Mesothelial cell of epicardium (in vitro differentiated cells): ENCODE measurements around a stretch of chr12.

DNA sequence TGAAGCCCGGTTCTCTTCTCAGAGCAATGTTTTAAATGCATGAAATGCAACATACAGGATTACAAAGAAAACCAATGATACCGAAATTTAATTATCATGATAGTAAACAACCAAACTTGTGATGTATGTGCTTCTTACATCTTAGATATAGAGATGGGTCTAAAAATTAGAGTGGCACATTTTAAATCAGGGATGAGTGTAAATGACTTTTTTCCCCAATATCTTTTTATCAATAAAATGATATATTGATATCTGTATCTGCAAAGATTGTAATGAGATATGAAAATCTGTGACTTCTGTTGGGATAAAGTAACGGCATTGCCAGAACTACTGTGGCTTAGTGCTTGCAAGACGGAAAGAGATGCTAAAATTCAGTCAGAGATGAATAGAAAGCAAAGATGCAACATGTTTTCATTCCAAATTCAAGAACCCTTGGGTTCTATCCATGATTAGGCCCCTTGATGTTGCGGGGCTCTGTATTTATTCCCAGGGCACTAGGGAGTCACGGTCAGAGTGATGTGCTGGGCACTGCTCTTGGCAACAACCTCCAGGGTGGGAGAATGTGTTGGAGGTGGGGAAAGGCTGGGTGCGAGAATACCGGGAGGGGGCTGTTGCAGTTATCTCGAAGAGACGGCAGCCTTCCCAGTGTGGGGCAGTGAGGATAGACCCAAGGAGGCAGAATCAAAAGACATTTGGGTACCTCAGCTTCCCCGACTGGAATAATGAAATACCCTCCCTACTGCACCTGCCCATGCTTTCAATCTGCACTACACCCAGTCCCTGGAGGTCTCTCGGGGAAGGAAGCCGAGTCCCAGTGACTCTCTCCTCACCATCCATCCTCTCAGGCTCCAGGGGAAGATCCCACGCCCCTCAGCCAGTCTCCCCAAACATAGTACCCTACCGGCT, 605 bp downstream of the C12orf43 start:
- PRO-cap = no peak

DNA sequence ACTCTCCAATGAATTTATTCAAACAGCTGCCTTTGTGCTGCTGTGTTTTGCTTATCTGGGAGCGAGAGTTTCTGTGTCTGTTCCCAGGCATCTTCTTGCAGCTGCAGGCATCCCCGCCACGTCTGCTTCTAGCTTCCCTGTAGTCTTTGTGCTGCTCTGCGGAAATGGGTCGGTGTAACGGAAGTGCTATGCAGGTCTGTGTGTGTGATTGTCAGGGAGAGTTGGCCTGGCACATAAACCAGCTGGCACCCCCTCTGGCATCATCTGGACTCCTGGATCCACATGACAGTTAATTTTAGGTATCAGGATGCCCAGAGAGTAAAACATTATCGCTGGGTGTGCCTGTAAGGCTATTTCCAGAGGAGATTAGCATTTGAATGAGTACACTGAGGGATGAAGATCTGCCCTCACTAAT, 9.4 kb upstream of the OASL start:
- PRO-cap = no peak

DNA sequence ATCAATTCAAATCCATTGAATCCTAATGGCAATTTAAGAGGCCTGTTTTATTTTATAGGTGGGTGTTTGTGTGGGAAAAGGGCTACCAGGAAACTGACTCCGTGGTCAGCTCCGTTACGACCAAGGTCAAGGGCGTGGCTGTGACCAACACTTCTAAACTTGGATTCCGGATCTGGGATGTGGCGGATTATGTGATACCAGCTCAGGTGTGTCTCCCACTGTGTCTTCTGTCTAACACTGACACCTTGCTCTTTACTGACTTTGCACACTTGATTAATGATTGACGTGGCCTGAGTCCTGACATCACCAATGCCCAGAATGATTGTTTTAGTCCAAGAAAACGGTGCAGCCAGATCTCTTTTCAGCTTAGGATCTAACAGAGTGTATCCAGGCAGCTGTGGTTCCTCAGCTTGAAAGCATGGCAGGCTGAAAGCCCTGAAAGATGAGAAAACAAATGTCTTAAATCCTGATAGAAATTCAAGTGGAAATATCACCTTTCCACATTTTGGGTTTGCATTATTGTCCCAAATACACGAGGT, 7.2 kb downstream of the P2RX4 start:
- PRO-cap = no peak

- PRO-cap = no peak
These were observed 8.7 kb downstream of the P2RX4 start for GRCh38 chr12:121218557-121219034.

GRCh38 chr12:121288176-121289021, 8.1 kb downstream of the CAMKK2 start:
- PRO-cap = no peak

- PRO-cap = no peak
These were observed 17.9 kb downstream of the RNF34 start for GRCh38 chr12:121417588-121418488.

GRCh38 chr12:121423620-121424405, 23.9 kb downstream of the RNF34 start:
- PRO-cap = no peak

DNA sequence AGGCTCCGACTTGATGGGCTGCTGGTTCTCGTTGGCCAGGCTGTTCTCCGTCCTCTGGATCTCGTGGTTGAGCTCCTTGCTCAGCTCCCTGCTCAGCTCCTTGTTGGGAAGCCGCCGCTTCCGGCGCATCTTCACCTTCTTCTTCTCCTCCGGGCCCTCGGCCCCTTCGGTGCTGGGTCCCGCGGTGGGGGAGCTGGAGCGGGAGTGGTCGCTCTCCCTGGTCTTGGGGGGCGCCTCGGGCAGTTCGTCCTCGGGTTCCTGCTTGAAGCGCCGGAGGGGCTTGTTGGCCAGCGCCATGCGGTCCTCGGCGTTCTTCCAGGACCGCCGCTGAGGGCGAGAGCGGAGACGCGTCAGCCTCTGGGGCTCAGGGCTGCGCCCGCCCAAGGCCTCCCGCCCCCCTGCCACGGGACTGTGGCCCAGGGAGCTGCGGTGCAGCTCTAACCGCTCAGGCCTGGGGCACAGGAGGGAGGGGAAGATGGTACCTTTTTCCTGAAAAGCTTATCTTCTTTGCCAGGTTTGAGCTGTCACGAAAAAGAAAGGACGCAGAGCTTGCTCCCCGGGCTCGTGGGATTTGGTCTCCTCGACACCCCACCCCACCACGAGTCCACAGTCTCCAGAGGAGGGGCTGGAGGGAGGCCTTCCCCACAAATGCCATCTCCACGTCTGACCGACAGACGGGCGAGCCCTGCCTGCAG, 42.7 kb downstream of the RNF34 start:
- PRO-cap = no peak

GRCh38 chr12:121516383-121516831, 64.4 kb downstream of the KDM2B start:
- PRO-cap = no peak

DNA sequence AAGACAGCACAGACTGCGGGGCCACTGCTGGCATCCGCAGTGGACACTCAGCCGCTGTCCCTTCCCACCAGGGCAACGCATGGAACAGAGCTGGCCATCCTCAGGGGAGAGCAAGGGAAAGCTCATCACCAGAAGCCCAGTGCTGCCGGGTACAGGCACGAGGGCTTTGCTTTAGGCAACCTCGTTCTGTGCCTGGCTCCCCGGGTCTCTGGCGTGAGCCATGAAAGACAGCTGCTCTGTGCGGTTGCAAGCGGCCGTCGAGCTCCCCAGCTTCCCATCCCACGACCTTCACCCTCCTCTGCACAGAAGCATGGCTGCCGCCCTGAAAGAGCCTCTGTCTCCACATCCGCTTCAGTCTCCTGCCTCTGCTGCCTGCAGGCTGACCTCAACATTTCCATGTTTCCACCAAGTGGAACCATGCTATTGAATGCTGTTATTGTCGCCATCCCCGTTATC, 57.2 kb downstream of the KDM2B start:
- PRO-cap = no peak

- PRO-cap = no peak
These were observed 50.2 kb downstream of the KDM2B start for GRCh38 chr12:121530513-121531183.

DNA sequence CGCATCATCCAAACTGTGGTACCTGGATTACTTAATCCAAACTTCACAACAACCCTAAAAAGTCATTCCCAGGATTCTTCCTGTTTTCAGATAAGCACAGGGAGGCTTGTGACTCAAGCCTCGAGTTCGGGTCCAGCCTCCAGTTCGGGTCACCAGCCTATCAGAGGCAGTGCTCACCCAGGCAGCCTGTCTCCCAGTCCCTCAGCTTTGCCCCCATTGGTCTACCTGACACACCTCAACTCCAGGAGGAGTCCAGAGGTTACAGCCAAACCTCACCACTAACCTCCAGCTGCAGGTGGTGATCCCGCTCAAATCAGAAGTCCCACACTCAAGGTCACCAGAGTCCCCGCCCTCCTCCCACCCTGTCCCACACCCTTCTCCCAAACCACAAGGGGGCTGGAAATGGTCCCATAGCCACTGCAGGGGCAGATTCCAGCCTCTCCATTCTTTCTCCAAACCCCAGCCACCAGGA, 42.2 kb downstream of the KDM2B start:
- PRO-cap = no peak

- PRO-cap = no peak
These were observed 29.9 kb downstream of the KDM2B start for GRCh38 chr12:121550681-121551536.

GRCh38 chr12:121571430-121571685, 9.5 kb downstream of the KDM2B start:
- PRO-cap = no peak

DNA sequence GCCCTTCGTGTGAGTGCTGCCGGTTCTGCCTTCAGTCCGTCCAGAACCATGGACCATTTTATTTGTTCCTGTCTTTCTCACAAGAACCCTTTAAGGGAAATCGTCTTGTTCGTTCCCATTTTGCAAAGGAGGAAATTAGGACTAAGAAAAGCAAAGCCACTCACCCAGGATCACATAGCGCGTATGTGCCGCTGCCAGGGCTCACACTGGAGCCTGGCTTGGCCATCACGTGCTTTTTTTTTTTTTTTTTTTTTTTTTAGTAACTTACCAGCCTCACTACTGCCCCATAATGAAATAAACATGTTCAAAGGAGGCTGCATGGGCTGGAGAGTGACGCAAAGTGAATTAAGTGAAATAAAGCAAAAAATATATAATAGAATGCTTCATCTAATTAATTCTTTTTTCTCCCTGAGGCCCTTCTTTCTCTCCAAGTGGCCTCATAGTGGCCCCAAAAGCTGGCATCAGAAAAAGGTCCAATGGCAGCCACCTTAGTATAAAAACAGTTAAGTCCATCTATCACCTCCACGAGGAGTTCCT, 1.3 kb upstream of the KDM2B start:
- PRO-cap = unidirectional peak, minus-strand start at position 187 of the sequence

DNA sequence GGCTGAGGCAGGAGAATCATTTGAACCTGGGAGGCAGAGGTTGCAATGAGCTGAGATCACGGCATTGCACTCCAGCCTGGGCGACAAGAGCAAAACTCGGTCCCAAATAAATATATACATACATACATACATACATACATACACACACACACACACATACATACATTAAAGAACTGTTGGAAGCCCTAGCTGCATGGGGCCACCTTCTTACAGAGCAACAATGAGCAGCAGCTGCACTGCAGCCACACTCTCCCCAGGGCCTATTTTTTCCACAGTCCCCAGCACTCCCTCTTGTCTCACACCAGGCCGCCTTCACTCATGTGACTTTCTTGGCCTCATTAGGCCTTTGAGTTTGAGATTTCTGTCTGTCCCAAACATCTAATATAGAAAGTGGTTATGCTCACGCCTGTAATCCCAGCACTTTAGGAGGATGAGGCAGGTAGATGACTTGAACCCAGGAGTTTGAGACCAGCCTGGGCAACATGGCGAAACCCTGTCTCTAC, 22.6 kb downstream of the MORN3 start:
- PRO-cap = no peak

DNA sequence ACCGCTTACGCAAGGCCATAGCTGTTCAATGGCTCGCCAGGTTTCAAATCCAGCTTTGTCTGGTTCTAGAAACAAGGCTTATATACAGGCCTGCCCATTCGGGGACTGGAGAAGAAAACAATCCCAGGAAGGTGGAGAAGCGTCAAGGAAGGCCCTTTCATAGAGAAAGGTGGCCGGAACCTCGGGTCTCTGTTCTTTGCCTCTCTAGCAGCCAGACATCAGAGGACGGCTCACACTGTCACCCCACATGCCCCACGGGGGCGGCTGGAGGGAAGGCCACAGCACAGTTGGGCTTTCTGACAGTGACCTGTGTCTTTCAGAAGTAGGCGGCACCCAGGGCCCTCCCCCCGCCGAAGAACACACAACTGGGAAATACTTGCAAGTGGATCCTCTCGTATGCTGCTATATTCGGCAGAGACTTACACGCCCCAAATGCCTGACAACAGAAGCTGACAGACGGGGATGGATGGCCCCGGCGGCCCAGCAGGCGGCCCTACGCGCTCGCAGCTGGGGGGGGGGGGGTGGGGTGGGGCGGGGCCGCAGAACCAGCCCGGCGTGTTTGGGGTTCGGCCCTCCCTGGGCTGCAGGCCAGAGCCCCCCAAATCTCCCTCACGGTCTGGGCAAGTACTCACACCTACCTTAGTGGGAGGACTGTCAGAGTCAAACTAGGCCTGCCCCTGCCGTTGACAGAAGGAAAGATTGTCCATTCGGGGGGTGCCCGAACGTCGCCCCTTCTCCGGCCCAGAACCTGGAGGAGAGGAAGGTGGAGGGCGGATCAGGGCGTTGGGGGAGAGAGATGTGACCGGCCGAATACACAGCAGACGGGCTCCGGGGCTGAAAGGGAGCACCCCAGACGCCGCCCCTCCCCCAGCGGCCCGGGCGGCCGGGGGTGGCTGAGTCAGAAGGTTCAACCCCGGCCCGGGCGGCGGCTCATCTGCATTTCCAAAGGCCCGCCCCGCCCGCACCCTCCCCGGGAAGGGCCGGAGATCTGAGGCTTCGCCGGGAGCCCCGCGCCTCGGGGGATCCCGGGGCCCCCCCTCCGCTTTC, 4.3 kb upstream of the SETD1B start:
- PRO-cap = no peak

GRCh38 chr12:121830540-121831337, 26.9 kb downstream of the SETD1B start:
- PRO-cap = no peak

- PRO-cap = no peak
These were observed 41.2 kb upstream of the BCL7A start for GRCh38 chr12:121980212-121981182.

GRCh38 chr12:122077899-122078648, 482 bp upstream of the MLXIP start:
- PRO-cap = bidirectional peak, plus-strand start at chr12:122078756, minus-strand start at chr12:122078543